IMR-90 (cell line): ENCODE results near the genes HUS1, C7orf57 and ABCA13.

DNA sequence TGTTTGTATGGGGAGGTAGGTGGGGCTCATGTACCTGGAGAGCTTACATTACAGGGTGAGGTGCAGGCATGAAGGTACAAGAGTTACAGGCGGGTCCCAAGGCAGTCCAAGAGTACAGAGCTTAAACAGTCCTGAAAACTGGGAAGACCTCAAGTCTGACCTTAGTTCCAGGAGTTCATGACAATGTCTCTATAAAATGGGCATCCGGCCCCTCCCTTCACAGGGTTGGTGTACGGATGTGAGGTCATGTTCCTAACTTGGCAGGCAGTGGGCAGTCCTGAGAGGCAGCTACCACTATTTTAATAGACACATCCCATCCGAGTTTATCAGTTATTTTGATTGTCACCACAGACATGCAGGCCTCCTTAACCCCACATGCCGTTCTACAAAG, 647.4 kb upstream of the IGFBP3 start:
- RRBS: no CpG with 5 or more reads among the region's 5 CpGs
CAGE:
- cytosol, long polyA plus RNA: no peak
- long polyA plus RNA: no peak
- nucleus, long polyA plus RNA: no peak

DNA sequence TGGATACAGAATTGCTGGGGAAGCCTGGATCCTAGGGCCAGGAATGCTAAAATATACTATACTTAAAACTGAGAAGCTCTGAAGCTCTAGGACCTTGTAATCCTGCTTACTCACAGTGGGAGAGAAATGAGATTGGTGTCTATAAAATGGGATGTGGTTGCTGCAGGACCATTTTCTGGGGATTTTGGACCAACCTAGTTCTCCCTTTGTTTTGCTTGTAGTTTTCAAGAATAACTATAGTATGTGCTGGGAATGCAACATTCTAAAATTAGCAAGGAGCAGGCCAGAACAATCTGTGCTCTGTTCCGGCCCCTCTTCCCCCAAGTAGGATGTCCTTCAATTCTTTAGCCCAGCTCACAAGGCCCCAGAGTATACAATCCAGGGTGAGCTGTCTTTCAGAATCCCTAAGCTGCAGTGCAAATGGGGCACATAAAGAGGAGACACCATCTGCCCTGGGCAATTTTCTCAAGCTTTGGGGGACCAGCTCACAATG, 809.2 kb downstream of the TNS3 start:
- RRBS: no CpG with 5 or more reads among the region's 1 CpG
CAGE:
- cytosol, long polyA plus RNA: no peak
- long polyA plus RNA: no peak
- nucleus, long polyA plus RNA: no peak

DNA sequence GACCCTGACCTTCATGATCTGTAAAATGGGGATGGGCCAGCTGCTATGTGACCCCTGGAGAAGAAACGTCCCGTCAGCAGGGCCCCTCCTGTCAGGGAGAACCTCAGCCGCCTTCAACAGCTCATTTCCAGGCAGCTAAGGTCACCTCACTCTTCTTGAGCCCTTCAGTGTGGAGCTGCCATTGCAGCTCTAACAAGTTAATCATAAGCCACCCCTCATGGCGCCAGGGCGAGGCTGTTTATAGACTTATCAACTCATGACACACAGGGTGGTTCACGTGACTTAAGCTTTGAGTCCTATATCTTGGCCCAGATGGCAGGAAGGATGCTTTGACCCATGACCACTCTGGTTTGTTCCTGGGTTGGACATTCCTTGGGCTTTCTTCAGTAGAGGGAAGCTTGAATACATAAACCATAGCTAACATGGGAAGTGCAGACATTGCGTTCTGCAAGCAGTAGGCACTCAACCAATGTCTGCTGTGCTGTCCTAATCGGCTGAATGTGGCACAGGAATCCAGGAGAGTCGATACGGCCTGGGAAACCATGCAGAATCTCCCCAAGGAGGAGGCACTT, 315.0 kb downstream of the TNS3 start:
- RRBS: no CpG with 5 or more reads among the region's 10 CpGs
CAGE:
- cytosol, long polyA plus RNA: no peak
- long polyA plus RNA: no peak
- nucleus, long polyA plus RNA: no peak

- RRBS: no CpG with 5 or more reads among the region's 13 CpGs
CAGE:
- cytosol, long polyA plus RNA: no peak
- long polyA plus RNA: no peak
- nucleus, long polyA plus RNA: no peak
These were observed 298.5 kb downstream of the TNS3 start for GRCh38 chr7:47283246-47283997.

- RRBS: no CpG with 5 or more reads among the region's 17 CpGs
CAGE:
- cytosol, long polyA plus RNA: no peak
- long polyA plus RNA: no peak
- nucleus, long polyA plus RNA: no peak
These were observed 181.3 kb downstream of the TNS3 start for GRCh38 chr7:47400543-47401074.

DNA sequence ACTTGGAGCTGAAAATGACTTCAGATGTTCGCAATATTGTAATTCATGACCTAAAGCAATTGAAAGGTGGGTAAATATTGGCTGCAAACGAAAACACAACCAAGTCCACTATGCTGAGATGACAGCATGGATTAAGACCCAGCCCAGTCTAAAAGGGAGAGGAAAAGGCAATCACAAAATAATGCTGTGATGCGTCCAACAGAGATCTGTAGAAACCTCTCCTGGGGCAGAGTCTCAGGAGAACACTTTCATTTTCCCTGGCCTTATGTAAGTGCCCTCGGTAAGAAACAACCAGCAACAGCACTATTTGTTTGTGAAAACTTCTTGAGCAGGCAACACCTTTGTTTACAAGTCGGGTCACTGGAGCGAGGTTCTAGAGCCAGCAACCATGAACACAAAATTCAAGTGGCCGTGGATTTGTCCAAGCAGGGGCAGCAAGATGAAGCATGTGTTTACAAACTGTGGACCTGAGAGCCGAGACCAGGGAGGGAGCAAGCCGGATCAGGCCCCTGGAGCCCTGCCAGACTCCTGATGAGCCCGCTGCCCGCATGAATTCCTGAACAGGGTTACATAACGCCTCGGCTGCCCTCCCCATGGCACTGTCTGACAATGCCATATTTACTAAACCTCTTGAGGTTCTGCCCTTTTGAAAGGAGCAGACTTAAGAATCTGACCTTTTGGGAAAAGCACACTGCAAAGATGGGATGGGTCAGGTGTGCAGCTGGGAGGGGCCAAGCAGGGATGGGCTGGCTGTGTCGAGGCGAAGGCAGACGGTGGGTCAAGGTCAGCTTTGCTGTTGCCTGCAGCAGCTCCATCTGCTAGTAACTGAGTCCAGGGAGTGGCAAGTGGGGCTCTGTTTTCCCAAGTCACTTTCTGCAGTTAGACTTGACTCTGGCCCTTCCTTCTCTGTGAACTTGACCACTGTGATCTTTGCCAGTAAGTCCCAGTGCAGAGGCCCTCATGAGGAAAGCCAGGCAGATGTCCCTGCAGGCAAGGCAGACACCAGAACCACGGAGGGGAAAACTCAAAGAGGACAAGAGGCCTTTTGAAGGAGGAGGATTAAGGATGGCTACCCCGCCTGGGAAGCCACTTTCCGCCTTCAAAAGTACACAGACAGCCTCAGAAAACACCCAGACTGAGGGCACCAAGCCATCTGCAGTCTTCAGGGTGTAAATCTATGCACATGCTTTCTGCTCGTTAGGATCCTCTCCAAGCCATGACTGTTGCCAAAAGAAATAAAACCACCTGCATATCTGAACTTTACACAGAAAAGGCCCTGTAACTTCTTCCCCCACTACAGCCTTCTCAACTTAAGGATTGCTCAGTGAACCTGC, 175.9 kb downstream of the TNS3 start:
- RRBS: no CpG with 5 or more reads among the region's 20 CpGs
CAGE:
- cytosol, long polyA plus RNA: no peak
- long polyA plus RNA: no peak
- nucleus, long polyA plus RNA: no peak

GRCh38 chr7:47460343-47460979, 121.5 kb downstream of the TNS3 start:
- RRBS: no CpG with 5 or more reads among the region's 10 CpGs
CAGE:
- cytosol, long polyA plus RNA: no peak
- long polyA plus RNA: no peak
- nucleus, long polyA plus RNA: no peak

DNA sequence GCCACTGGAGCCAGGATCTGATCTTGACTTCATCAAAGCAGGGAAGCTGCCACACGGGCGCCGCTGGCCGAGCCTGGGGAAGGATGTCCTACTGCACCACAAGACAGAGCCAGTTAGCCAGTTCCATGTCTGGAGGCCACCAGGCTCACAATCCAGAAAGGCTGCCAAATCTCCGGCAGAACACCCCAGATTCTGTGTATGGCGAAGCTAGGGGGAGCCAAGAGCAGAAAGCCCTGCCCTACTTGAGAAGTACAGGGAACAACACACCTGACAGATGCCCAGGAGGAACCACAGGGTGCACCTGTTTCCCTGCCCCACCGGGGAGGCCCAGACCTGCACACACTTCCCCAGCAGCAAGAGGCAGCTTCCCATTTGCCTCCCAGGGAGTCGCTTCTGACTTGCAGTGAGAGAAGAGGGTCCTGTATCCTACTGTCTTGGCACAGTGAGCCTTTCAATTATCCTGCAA, 101.9 kb downstream of the TNS3 start:
- RRBS: no CpG with 5 or more reads among the region's 8 CpGs
CAGE:
- cytosol, long polyA plus RNA: no peak
- long polyA plus RNA: no peak
- nucleus, long polyA plus RNA: no peak

DNA sequence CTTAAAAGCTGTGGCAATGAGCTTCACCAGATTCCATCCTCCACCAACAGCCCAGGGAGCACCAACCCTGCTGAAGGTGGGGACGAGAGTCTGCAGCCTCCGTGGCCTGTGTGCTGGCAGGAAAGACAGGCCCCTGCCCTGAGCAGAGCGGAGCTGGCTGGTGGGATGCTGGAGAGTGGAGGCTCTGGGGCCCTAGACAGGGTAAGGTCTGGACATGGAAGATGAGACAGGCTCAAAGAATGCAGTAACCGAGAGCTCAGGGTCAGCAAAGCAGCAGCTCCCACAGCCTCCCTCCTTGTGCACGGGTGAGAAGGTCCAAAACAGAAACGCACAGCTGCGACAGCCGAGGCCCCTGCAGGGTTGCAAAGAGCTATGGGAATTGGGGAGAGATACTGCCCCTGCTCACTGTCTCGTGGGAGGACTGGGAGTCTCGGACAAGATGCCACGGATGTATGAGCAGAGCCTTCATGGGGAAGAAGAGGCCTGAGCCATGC, 80.5 kb downstream of the TNS3 start:
- RRBS: no CpG with 5 or more reads among the region's 11 CpGs
CAGE:
- cytosol, long polyA plus RNA: no peak
- long polyA plus RNA: no peak
- nucleus, long polyA plus RNA: start-site peak on the minus strand centred at position 165 of the sequence, 91 bp wide, 161 and 237 reads in 2 replicates

GRCh38 chr7:47513667-47514332, 68.1 kb downstream of the TNS3 start:
- RRBS: no CpG with 5 or more reads among the region's 13 CpGs
CAGE:
- cytosol, long polyA plus RNA: no peak
- long polyA plus RNA: start-site peak on the minus strand at chr7:47513913-47514057, 17 and 15 reads in 2 replicates
- nucleus, long polyA plus RNA: start-site peak on the minus strand at chr7:47514002-47514060, 51 and 100 reads in 2 replicates

DNA sequence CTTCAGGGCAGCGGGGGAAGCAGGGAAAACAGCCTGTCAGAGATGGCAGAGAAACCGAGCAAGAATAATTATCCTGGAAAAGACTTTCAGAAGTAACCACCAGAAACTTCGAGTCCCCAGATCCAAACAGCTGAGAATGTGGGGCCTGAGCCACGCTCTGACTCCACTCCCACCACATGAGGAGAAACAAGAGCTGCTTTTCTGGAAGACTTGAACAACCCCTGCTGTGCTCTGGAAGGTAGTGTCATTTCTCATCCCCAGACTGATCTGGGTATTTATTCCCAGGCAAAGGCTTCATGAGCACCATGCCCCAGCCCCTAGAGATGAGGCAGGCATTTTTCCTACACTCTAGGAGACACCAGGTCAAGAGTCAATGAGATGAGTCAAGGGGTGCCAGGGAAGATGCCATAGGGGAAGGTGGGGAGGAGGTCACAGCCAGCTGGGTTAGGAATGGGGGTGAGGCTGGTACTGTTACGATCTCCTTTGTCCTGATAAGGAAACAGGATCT, 1.3 kb upstream of the TNS3 start:
- RRBS: no CpG with 5 or more reads among the region's 5 CpGs
CAGE:
- cytosol, long polyA plus RNA: no peak
- long polyA plus RNA: no peak
- nucleus, long polyA plus RNA: no peak

DNA sequence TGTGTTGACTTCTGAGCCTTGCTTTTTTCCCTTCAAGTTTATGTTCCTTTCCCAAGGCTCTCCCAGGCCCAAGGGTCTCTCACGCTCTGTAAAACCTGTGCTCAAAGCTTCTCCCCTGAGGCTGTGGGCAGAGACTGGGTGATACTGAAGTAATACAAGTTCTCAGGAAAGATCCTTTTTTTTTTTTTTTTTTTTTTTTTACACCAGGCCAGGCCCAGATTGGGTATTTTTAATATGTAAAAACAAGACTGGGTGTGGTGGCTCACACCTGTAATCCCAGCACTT, 88.2 kb upstream of the TNS3 start:
- RRBS: no CpG with 5 or more reads among the region's 1 CpG
CAGE:
- cytosol, long polyA plus RNA: no peak
- long polyA plus RNA: no peak
- nucleus, long polyA plus RNA: no peak

DNA sequence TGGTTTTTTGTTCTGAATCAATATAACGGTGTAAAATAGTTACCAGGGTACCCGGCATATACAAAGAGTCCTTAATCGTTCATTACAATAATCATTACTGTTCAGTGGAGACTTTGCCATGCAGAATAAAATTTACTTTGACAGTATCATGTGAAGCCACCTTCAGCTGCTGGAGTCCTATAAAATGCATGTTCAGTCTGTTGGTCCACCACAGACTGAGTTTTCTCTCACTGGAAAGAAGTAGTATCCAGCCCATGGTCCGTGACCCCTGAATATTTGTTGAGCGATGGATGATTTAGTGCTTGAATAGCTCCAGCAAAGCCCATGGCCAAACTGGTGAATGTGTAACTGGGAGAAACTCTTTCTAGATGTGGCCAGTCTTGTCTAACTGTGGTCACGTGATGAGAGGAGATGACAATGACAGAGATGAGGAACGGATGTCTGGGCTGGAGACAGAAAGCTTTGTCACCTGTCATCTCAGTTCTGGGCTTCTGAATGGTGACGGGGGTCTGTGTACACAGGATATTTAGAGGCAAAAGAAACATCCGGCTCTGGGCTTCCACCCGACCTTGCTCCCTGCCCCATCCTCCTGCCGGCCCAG, 152.3 kb upstream of the TNS3 start:
- RRBS: 36% methylated on average over 3 of the region's 11 CpGs
CAGE:
- cytosol, long polyA plus RNA: no peak
- long polyA plus RNA: no peak
- nucleus, long polyA plus RNA: no peak

DNA sequence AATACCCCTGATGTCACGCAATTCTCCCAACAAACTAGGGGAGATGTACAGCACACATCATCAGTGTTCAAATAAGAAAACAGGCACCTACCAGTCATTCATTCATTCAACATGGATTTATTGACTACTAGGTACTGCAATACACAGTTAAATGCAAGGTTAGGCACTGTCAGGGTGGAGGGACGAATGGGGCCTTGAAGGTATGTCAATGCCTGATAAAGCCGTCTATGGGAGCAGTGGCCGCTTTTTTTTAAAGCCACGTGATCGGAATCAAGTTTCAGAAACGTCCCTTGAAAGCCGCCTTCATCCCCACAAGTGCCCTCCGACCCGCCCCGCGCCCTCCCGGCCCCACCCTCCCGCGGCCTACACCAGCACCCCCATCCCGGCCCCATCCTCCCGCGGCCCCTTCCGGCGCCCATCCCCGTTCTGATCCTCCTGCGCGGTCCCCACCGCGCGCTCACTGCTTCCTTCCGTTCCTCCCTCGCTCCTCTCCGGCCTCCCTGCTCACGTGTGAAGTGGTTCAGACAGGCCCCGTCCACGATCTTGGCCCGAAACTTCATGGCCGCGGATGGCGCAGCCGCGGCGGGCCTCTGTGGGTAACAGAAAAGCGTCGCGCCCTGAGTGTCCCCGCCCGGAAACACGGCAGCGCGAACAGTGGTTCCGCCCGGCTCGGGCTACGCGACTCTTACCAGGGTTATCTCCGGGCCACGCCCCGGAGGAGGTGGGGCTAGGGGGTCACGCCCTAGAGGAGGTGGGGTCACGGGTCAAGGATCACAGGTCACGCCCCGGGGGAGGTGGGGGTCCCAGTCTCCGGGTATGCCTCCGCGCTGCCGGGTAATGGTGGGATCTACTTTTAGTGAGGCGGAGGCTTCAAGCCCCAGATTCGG, at the start of gene HUS1:
TSS of gene HUS1 (minus strand) at position 656 of the 887 bp plus-strand sequence.
- RRBS: 2% methylated on average over 17 of the region's 65 CpGs
CAGE:
- cytosol, long polyA plus RNA: no peak
- long polyA plus RNA: no peak
- nucleus, long polyA plus RNA: no peak

- RRBS: no CpG with 5 or more reads among the region's 14 CpGs
CAGE:
- cytosol, long polyA plus RNA: no peak
- long polyA plus RNA: no peak
- nucleus, long polyA plus RNA: no peak
These were observed 20.7 kb upstream of the HUS1 start for GRCh38 chr7:47999977-48000558.

GRCh38 chr7:48035218-48036001, at the start of gene C7orf57:
Gene C7orf57 (plus strand): TSS chr7:48035543.
- RRBS: 4% methylated on average over 31 of the region's 68 CpGs
CAGE:
- cytosol, long polyA plus RNA: no peak
- long polyA plus RNA: no peak
- nucleus, long polyA plus RNA: no peak

GRCh38 chr7:48089416-48089952, 419 bp downstream of the UPP1 start:
- RRBS: 4% methylated on average over 25 of the region's 53 CpGs
CAGE:
- cytosol, long polyA plus RNA: no peak
- long polyA plus RNA: no peak
- nucleus, long polyA plus RNA: no peak

DNA sequence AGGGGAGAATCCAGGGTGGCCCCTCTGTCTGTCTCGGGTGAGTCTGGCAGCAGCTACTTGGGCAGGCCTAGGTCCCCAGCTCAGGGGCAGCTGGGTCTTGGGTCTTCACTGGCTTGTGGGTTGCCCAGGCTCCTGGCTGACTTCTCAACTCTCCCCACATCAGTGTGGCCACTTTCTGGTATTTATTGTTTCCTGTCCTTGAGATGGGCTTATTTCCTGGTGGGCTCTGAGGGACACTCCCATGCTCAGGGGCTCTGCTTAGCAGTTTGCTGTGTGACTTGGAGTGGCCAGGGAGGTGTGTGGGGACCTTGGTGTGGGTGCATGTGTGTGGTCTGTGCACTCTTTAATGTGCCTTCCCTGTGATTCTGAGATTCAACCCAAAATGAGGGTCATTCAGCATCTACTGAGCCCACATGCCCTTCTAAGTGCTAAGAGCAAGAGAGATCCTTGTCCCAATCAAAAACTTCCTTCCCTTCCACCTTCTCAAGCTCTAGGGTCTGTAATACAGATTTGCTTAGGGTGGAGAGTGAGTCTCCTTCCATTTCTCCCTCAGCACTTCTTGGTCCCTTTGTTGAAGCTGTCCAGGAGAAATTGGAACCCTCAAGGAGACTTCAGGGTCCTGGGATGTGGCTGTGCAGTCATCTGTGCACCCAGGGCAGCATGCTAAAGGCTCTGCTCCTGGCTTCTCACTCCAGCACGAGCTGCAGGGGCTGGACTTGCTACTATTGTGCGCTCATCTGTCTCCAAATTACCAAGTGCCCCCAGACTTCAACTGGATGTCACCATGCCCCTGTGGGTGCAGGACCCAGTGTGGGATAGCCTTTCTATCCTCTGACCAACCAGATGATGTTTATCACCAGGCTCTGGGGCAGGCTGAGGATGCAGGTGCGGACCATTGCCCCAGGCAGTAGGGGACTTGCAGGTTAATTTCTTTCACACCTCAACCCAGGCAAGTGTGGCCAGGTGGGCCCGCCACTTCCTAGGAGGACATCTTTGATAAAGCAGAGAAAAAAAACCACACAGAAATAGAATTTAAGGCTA, 20.3 kb downstream of the UPP1 start:
- RRBS: no CpG with 5 or more reads among the region's 5 CpGs
CAGE:
- cytosol, long polyA plus RNA: no peak
- long polyA plus RNA: no peak
- nucleus, long polyA plus RNA: no peak

DNA sequence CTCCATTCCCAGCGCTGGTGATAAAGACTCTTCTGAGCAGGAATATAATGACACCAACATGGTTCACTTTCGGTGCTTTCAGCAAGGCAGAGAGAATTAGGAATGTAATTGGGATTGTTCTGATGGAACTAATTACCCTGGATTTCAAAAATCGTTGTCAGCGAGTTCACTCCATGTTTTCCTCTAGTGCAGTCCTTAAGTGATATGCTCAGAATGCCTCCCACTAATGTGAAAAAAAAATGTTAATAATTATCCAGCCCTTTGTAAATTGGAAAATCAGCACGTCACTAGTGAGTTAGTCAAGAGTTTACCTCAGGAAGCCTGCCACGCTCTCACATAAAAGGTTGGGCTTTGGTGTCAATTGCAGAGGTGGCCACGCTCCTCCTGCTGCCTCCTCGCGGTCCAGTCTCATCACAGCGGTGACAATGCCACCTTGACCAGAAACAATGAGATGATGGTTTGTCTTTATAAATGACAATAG, 22.5 kb downstream of the UPP1 start:
- RRBS: no CpG with 5 or more reads among the region's 10 CpGs
CAGE:
- cytosol, long polyA plus RNA: no peak
- long polyA plus RNA: no peak
- nucleus, long polyA plus RNA: no peak

- RRBS: 81% methylated on average over 2 of the region's 6 CpGs
CAGE:
- cytosol, long polyA plus RNA: no peak
- long polyA plus RNA: no peak
- nucleus, long polyA plus RNA: no peak
These were observed at the start of gene ABCA13 for GRCh38 chr7:48170980-48171643. Gene ABCA13 (plus strand): TSS chr7:48171458.